Cerebral cortex (tissue), 2 donors: ENCODE data around the genes AVP, LZTS3, DNAAF9 and CENPB.

- PRO-cap, 2 experiments, result no peak in any of the 2 experiments
Observed at GRCh38 chr20:2993325-2994286, 49.8 kb upstream of the GNRH2 start.

DNA sequence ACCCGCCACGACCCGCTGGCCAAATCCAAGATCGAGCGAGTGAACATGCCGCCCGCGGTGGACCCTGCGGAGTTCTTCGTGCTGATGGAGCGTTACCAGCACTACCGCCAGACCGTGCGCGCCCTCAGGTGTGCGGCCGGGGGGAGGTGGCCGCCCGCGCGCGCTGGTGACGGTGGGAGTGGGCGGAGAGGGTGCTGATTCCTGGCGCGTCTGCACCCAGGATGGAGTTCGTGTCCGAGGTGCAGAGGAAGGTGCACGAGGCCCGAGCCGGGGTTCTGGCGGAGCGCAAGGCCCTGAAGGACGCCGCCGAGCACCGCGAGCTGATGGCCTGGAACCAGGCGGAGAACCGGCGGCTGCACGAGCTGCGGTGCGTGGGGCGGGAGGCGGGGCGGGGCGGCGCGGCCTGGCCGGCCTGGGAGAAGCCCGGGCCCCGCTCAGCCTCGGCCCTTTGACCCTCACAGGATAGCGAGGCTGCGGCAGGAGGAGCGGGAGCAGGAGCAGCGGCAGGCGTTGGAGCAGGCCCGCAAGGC lies 366 bp downstream of the MRPS26 start:
- PRO-cap, 2 experiments, result peak in 1 of 2 experiments; most common plus-strand start position 197 of the sequence (in 1); most common minus-strand start position 117 of the sequence (in 1)

GRCh38 chr20:3046683-3047406 lies 993 bp downstream of the MRPS26 start:
- PRO-cap, 2 experiments, result peak in 1 of 2 experiments; most common plus-strand start chr20:3046938 (in 1); most common minus-strand start chr20:3046803 (in 1)

DNA sequence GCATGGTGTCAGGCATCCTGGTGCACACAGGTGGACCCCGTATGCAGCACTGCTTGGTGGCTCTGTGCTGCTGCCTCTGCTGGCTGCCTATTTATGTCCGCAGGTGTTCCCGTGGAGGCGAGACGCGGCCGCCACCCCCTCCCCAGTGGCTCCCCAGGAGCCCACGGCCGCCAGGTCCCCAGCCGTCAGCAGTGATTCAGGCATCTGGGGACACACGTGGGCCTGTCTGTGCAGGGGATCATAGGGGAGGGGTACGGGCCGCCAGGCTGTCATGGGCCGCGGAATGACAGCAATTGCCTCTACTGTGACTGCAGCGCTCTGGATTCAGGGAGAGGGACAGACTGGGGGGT lies at the start of gene AVP:
TSS of gene AVP (minus strand) at position 66 of the 350 bp plus-strand sequence.
- PRO-cap, 2 experiments, result no peak in any of the 2 experiments

DNA sequence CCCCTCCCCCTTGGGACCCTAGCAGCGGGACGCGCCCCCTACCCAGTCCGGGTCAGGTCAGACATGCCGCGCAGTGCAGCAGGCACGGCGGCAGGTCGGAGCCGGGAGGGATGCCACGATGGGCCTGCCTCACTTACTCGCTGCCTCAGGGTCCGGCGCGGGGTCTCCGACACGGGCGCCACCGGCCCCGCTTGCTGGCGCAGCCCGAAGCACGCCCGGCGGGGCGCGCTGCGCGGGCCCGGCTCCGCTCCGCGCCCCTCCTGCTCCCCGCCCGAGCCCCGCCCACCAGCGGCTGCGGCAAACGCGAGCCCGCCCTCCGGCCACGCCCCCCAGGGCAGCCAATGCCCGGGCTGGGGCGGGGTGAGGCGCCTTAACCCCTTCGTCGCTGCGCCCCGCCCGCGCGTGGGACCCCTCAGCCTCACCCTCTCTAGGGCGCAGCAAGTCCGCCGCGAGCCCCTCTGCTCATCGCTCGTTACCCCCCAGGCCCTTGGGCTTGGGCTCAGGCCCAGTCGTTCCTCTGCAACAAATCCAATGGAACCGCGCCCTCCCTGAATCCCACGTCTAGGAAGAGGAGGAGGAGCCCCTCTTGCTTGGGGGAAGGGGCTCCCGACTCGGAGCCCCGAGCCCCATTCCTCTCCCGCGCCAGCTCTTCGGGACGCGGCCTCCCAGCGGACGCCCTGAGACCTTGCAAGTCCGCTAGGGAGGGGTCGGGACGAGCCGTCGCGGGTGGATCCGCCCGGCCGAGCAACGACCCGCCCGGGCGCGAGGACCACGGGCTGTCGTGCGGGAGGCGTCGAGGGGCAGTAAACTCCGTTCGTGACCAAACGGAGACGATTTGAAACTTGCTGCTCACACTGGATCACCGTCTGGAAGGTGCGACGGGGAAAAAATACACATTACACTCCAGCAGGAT lies at the start of gene LZTS3:
TSS of gene LZTS3 (minus strand) at position 232 of the 913 bp plus-strand sequence.
- PRO-cap, 2 experiments, result peak in 1 of 2 experiments; most common plus-strand start position 373 of the sequence (in 1); most common minus-strand start position 232 of the sequence (in 1)

- PRO-cap, 2 experiments, result no peak in any of the 2 experiments
Observed at GRCh38 chr20:3174231-3174648, 891 bp upstream of the LZTS3 start.

DNA sequence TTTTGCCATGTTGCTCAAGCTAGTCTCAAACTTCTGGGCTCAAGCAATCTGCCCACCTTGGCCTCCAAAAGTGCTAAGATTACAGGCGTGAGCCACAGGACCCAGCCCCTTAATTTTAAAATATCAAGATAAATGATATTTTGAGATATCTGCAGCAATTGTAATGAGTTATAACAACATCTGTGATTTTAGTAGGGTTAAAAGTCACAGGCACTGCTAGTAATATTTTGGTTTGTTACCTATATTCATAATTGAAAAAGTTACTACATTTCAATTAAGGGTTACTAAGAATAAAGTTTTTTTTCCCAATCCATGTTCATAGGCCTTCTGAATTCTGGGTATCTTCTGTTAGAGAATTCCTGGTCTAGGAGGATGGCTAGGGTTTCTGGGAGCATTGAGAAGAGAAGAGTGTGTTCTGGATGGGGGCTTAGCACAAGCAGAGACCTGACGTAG lies 3.2 kb downstream of the ITPA start:
- PRO-cap, 2 experiments, result no peak in any of the 2 experiments

GRCh38 chr20:3248351-3248648 lies 9.3 kb upstream of the SLC4A11 start:
- PRO-cap, 2 experiments, result no peak in any of the 2 experiments

DNA sequence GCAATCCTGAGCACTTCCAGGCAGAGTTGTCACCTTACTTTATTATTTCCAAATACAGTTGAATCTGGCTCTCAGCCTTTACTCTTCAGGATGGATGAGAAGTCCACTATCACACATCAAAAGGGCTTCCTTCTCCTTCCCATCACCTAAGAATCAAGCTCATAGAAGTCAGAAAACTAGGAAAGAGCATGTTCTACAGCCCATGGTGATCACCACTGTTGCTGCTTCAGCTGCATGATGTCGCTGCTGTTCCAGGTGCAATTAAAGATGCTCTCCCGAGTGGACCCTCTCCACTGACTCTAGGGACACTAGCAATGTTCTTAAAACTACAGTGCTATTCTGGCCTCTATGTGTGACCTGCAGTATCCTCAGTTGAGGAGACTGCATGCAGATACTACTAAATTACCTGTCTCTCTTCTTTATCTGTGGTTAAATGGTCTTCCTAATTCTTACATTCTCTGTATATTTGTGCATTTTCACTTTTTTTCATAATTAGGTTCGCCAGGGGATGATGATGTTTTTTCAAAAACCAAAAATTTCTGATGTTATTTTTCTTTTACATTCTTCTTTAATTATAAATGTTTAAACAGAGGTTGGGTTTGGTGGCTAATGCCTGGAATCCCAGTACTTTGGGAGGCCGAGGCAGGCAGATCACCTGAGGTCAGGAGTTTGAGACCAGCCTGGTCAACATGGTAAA lies 52.6 kb downstream of the DNAAF9 start:
- PRO-cap, 2 experiments, result no peak in any of the 2 experiments

DNA sequence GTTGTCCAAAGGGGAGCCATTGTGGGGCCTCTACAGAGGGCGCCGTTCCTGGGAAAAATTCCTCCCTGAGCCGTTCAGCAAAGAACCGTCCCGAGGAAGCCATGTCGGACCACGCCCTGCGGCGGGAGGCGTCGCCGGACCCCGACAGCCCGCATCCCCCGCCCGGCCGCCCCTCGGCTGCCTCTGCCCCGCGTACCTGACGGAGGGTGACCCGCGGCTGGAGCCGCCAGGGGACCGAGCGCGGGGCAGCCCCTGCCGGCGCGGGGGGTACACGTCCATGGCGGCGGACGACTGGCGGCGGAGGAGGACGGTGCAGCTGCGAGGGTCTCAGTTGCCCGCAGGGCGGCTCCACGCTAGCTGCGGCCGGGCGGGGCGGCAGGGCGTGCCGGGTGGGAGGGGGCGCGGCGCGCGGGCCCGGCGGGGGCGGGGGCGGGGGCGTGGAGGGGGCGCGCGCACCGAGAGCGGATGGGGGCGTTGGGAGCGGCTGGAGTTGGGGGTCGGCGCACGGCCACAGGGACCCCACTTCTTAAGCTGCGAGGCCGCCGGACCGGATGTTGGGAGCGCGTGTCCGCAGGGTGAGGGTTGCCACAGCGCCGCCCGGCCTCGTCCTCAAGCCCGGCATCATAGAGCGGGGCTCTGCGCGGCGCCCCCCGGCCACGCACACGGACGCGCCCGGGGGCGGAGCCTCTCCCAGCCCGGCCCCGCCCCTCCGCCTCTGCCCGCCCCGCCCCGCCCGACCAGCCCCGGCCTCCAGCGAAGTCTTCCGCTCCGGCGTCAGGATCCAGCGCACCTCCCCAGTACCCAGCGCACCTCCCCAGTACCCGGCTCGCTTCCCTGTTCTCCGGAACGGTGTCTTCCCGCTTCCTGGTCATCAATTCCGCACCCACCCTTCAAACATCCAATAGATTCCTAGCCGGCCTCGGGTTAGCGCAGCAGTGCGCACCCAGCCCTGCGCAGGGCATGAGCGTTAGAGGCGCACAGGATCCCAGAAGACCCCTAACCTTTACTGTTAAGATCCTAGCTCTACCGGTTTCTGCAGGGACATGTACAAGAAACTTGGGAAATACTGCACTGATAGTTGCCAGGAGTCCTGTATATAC lies at the start of gene DNAAF9:
TSS of gene DNAAF9 (minus strand) at position 391 of the 1,100 bp plus-strand sequence.
- PRO-cap, 2 experiments, result peak in 1 of 2 experiments; most common plus-strand start position 278 of the sequence (in 1); most common minus-strand start position 113 of the sequence (in 1)

- PRO-cap, 2 experiments, result no peak in any of the 2 experiments
Observed at GRCh38 chr20:3524536-3525405, 54.0 kb downstream of the ATRN start.

DNA sequence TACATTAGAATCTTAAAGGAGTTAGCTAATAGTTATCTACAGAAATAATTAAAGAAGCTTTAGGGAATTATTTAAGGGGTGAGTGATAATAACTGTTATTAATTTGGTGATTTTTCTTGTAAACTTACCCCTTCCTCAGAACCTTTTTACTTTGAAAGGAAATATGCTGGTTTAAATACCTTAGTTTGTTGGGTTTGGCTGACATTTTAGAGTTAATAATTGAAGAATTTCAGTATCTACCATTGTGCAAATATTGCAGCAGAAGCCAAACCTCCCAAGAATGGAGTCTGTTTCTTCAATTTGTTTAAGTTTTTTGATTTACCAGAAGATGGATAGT lies 77.0 kb downstream of the ATRN start:
- PRO-cap, 2 experiments, result no peak in any of the 2 experiments

- PRO-cap, 2 experiments, result no peak in any of the 2 experiments
Observed at GRCh38 chr20:3686769-3687394, 5.1 kb upstream of the ADAM33 start.

DNA sequence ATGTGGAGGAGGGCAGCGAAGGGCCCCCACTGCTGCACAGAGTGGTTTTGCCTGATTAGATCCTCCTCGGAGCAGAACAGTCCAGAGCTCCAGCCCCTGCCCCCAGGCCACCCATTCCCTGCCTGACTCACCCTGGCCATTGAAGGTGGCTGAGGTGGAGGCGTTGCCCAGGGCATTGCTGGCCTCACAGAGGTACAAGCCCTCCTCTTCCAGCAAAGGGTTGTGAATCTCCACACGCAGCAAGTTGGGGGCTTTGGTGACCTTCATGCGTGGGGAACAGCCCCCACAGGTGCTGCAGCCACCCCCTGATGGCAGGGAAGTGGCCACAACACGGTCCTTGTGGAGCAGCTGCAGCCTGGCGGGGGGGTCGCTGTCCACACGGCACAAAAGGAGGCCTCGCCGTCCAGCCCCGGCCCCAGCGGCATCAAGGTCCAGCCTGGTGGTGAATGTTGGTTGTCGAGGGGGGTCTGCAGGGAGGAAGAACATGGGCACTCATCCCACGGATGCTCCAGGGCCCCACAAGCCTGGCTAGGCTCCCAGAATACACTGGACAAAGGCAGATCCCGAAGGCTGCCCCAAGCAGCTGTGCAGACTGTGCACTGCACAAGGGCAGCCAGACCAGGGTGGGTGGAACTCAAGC lies 14.6 kb downstream of the SIGLEC1 start:
- PRO-cap, 2 experiments, result no peak in any of the 2 experiments

DNA sequence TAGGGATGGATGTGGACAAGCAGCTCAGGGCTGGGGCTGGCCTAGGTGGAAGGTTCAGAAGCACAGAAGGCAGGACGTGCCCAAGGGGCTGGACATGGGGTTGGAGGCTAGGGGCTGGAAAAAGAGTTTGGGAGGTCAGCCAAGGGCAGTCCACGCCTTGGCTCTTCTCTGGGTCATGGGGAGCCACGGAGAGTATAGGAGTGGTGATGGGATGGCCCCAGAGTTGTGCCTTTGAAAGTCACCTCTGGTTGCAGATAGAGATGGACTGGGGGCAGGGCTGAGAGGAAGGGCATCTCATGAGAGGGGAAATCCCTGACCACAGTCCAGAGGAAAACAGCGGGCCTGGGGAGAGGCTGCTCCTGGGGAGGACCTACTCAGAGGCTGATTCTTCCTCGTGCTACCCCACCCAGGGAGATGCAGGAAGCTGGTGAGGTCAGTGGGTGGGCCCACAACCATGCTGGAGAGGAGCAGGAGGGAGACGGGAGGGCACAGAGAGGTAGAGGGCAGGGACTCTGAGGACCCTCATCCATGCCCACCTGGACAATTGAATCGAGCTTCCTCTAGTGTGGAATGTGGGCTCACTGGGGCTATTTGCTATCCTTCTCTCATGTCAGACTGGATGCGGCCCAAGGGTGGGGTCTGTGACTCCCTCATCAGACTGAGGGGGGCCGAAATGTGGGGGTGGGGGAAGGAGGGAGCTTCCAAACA lies 2.4 kb upstream of the HSPA12B start:
- PRO-cap, 2 experiments, result no peak in any of the 2 experiments

DNA sequence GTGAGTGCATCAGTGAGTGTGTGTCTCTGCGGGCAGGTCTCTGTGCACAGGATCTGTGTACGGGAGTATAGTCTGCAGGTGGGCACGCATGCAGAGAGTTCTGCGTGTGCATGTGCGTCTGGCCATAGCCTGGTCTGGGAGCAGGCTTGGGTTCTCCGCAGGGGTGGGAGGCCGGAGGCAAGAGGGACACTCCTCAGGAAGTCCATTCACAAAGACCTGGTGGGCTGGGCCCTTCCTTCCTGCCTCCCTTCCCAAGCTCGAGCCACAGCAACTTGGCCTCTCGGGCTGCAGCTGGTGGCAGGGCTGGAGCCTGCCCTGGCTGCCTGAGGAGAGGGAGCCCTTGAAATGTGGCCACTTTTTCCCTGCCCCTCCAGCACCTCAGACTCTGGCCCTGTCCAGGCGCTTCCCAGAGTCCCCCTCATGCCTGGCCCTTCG lies 6.8 kb downstream of the HSPA12B start:
- PRO-cap, 2 experiments, result peak in 1 of 2 experiments; most common plus-strand start position 283 of the sequence (in 1); most common minus-strand start position 136 of the sequence (in 1)

DNA sequence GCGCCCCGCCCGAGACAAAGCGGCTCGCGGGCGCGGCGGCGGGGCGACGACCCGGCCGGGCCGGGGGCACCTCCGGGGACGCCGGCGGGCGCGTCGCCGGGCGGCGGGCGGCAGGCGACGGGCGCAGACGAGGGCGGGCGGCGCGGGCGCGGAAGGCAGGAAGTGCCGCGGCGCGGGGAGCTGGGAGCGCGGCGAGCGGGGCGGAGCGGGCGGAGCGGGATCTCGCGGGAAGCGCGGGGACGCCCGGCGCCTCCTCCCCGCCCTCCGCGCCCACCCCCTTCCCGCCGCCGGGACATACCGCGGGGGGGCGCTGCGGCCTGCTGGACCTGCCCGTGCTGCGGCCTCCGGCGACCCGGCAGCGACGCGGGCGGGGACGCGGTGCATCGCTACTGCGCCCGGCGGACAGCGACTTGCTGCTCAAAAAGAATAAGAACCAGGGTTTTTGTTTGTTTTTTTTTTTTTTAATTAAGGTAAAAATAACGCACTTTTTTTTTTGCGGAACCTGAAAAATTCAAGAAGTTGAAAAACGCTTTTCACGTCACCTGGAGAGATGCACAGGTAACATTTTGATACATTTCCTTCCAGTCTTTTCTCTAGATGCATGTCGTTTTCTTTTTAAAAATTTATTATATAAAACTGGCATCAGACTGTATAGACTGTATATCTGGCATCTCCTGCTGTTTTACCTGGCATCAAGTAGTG lies at the start of gene CENPB:
TSS of gene CENPB (minus strand) at position 159 of the 702 bp plus-strand sequence.
- PRO-cap, 2 experiments, result peak in 1 of 2 experiments; most common plus-strand start position 358 of the sequence (in 1); most common minus-strand start position 155 of the sequence (in 1)

DNA sequence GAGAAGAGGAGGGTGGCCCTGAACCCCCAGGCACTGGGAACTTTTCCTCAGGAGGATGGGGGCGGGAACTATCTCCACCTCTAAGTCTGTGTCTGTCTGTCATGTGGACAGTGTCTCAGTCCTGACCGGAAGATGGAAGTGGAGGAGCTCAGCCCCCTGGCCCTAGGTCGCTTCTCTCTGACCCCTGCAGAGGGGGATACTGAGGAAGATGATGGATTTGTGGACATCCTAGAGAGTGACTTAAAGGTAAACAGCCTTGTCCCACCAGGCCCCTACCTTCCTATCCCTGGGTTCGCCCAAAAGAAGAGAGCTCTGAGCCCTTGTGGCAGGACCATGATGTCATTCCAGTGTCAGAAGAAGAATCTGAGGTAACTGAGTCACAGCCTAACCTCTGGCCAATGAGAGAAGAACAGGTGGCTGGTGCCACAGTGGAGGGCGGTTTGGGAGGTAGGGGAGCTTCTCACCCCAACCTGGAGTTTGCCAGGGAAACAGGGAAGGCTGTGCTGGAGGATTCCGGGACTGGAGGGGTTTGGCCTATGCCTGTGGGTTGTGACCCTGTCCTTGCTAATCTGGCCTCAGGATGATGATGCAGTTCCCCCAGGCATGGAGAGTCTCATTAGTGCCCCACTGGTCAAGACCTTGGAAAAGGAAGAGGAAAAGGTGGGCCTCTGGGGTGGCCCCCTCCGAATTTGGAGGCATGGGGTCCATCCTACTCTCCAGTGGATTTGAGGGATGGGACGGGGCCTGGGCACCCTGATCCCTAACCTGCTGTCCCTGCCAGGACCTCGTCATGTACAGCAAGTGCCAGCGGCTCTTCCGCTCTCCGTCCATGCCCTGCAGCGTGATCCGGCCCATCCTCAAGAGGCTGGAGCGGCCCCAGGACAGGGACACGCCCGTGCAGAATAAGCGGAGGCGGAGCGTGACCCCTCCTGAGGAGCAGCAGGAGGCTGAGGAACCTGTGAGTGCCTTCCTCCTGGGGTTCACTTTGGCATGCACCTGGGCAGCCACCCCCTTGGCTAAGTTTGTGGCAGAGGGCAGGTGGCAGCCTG lies 5.4 kb downstream of the CDC25B start:
- PRO-cap, 2 experiments, result no peak in any of the 2 experiments

DNA sequence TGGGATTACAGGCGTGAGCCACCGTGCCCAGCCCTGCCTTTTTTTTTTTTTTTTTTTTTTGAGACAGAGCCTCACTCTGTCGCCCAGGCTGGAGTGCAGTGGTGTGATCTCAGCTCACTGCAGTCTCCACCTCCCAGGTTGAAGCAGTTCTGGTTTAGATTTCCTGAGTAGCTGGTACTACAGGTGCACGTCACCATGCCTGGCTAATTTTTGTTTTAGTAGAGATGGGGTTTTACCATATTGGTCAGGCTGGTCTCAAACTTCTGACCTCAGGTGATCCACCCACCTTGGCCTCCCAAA lies 17.8 kb downstream of the PANK2 start:
- PRO-cap, 2 experiments, result no peak in any of the 2 experiments

DNA sequence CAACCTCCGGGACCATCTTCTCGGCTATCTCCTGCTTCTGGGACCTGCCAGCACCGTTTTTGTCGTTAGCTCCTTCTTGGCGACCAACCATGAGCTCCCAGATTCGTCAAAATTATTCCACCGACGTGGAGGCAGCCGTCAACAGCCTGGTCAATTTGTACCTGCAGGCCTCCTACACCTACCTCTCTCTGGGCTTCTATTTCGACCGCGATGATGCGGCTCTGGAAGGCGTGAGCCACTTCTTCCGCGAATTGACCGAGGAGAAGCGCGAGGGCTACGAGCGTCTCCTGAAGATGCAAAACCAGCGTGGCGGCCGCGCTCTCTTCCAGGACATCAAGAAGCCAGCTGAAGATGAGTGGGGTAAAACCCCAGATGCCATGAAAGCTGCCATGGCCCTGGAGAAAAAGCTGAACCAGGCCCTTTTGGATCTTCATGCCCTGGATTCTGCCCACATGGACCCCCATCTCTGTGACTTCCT lies 8.5 kb upstream of the RNF24 start:
- PRO-cap, 2 experiments, result no peak in any of the 2 experiments